ENCODE data around the genes FGF19, CTTN and DEFB108B.

- PRO-cap, result no peak
These were observed 165.9 kb downstream of the MYEOV start for GRCh38 chr11:69459771-69460260.

- PRO-cap, result no peak
These were observed 171.6 kb downstream of the MYEOV start for GRCh38 chr11:69465313-69466153.

DNA sequence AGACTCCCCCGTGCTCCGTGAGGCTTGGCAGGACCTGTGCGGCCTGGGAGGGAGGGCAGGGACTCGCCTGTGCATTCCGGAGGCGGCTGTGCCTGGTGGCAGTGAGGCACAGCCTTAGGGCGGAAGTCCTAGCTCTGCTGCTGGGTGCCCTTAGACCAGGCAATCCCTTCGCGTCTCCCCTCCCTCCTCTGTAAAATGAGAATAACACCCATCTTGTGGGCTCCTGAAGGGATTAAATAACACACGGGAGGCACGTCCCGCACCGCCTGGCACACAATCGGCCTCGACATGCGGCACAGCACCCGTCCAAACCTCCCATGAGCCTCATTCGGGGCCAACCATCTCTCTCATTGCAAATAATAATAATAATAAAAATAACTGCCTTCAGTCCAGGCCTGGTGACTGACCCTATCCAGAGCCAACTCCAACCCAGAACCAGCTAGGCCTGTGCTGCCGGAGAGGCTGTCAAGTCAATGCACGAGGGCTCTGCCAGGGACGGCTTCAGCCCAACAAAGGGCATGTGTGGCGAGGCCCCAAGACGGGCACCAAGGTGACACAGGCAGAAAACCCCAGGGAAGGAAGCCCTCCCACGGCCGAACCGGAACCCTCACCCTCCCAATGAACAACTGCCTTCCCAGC, 8.2 kb downstream of the LTO1 start:
- PRO-cap, result no peak

- PRO-cap, result no peak
These were observed at the start of gene FGF19 for GRCh38 chr11:69703882-69704408. Gene FGF19, minus strand, starts transcription at chr11:69704022.

GRCh38 chr11:69859297-69859821, 40.1 kb upstream of the FGF3 start:
- PRO-cap, result no peak

GRCh38 chr11:69900475-69901064, 81.4 kb upstream of the FGF3 start:
- PRO-cap, result no peak

GRCh38 chr11:69918720-69919243, 99.6 kb upstream of the FGF3 start:
- PRO-cap, result no peak

DNA sequence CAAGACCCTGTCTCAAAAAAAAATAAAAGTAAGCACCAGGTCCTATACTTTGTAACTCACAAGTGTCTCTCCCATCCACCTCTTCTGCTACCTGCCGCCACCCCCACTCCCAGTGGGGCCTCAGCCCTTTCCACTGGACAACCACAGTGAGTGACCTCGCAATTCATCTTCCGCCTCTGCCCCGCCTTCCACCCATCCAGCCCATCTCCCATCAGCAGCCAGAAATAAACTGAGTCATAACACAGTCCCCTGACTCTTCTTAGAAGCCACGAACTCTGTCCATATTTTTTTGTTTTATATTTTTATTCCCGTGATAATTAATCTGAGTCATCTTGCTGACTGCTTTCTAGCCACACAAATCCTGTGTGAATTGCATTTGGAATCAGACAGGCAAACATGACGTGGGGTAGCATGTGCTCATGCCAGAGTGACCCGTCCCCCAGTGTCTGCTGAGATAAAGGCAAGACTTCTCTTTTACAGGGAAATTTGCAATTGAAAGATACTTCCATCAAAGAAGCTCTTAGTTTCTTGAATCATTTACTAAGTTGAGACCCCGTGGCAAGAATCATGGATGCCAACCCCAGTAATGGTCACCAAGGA, 7.0 kb downstream of the FADD start:
- PRO-cap, result no peak

DNA sequence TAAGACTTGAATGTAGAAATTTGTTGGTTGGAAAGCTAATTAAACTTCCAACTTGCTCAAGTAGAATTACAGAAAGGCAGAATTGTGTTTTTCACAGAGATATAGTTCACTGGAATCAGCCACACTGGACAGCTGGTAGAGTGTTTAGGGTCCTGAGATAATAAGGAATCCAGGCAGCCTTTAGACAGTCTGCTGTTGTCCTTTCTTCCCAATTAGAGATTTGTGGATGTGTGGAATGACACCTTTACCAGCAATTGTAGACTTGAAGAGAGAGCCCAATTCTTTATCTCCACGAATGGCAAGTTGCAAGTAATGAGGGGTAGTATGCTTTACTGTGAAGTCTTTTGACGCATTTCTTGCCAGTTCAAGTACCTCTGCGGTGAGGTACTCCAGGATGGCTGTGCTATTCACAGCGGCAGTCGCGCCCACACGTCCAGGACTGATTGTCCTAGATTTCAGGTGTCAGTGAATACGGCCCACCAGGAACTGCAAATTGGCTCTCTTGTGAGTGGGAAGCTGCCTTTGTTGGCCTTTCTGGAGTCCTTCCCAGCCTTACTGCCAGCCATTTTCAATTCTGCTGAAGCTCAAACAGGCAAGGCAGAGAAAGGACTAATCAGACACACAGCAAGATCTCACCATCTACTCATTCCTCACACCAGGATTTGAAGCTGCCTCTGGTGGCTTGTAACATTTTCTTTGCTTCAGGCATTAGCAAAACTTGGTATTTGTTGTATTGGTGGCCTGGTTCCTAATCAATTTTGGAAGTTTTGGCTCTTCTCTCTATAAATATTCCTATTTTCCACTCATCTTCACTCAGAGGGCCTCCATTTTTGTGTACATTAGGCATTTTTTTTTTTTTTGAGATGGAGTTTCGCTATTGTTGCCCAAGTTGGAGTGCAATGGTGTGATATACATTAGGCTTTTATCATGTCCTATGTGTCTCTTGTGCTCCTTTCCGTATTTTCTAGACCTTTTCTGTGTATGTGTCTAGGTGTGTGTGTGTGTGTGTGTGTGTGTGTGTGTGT, 8.6 kb downstream of the PPFIA1 start:
- PRO-cap, result no peak

DNA sequence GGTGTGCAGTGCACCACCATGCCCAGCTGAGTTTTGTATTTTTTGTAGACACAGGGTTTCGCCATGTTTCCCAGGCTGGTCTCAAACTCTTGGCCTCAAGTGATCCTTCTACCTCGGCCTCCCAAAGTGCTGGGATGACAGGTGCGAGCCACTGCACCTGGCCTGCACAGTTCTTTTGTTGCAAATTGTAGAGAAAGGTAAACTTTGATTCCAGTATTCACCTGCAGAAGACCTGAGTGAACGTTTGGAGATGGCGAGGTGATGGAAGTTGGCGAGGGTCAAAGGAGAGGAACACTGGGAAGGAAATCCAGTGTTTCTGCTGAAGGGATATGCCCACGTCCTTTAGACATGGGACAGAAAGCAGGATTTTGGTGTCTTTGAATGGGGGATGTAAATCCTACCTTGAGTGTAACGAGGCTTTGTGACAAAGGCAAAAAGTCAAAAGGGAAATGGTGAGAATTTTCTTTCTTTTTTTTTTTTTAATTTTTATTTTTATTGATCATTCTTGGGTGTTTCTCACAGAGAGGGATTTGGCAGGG, 23.7 kb downstream of the PPFIA1 start:
- PRO-cap, result no peak

DNA sequence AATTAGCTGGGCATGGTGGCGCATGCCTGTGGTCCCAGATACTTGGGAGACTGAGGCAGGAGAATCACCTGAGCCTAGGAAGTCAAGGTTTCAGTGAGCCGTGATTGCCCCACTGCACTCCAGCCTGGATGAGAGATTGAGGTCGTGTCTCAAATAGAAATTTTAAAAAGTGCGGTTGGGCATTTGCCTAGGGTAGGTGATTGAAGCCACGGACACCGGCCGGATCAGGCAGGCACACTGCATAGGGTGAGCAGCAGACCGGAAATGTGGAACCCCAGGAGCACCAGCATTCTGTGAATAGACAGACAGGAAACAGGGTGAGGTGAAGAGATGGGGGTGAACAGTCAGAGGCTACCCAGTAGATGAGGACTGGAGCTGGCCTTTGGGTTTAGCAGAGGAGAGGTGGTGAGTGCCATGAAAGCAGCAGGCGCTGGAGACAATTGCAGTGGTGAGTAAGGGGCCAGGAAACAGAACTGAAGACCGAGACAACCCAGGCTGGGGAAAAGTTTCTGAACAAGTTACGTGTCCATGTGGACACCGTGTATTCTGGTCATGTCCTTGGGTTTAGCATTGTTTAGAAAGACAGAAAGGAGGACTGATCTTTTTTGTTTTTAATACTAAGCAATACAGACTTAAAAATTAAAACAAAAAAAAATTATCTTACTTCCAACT, 43.5 kb downstream of the PPFIA1 start:
- PRO-cap, result no peak

GRCh38 chr11:70326049-70326976, 55.8 kb downstream of the PPFIA1 start:
- PRO-cap, result no peak

DNA sequence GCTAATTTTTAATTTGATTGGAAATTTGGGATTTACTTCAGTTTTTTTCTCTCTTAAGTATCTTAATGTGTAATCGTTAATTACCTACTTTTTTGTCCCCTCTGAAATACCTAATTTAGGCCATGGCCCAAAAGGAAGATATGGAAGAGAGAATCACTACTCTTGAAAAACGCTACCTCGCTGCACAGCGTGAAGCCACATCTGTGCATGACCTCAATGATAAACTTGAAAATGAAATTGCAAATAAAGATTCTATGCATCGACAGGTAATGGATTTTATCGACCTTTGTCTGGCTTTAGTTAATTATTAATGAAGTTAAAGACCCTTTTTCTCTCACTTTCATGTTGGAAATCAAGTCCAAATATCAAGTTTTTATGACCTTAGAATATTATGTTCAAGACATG, 59.6 kb downstream of the PPFIA1 start:
- PRO-cap, result no peak

- PRO-cap, result bidirectional peak, plus-strand start at chr11:70398541, minus-strand start at chr11:70398462
These were observed at the start of gene CTTN for GRCh38 chr11:70397766-70399008. Gene CTTN, plus strand, starts transcription at chr11:70398529.

DNA sequence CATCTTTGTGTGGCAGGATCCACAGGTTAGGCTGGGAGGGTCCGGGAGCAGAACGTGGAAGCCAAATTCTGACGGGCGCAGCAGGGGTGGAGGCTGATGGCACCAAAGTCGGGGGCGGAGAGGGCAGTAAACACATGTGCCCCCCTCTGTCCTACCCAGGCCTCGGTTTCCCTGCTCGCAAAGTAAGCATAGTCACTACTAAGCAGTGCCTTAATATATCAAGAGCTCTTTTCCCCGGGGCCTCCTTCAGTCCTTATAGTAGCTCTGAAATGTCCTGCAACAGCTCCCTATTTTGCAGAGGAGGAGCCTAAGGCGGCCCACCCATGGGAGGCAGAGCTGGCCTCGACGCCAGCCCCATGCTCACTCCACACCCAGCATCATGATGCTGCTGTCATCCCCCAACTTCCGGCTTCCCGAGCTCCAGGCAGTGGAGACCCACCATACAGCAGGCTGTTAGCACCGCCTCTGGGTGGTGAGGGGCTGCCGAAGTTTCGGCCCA, 230.0 kb downstream of the CTTN start:
- PRO-cap, result no peak

GRCh38 chr11:70824599-70825366, 426.5 kb downstream of the CTTN start:
- PRO-cap, result no peak

DNA sequence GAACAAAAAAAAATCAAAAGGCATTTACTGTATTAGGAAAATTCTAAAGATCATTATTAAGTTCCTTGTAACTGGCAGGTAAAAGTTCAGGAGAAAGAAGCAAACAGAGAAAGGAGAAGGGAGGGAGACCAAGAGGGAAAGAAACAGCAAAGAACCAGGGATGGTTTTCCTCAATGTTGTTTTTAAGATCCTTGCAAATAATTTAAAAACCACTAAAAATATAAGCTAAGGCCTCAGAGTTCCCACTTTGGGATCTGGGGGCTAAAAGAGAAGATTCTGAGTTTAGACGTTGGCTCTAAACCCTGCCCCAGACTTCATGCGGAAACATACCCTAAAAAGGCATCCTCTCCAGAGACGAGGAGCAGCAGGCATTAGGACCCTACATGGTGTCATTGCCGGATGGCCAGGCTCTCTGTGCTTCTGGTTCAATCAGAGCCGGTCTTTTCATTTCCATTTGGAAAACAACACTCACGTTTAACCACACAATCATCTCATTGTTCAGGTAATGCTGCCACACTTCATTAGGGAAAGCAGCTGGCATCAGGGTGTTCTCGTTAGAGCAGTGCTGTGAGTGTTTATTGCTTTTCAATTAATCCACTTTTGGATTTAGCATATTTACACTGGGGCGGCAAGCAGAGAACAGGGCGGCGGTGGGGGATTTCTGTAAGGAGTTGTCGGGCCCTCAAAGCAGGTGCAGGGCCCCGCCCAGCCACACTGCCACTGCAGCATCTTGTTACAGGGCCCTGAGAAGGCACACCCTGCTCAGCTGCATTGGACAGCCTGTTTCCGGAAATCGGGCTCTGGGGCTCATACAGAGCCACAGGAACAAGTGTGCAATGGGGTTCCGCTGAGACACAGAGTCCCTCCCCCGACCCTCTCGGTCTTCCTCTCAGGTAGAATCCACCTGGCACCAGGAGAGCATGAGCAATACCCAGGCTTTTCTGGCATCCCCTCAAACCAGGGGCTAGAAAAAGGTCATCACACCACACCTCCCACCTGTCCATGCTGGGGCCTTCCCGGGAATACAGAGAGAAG, 338.6 kb downstream of the SHANK2 start:
- PRO-cap, result no peak

DNA sequence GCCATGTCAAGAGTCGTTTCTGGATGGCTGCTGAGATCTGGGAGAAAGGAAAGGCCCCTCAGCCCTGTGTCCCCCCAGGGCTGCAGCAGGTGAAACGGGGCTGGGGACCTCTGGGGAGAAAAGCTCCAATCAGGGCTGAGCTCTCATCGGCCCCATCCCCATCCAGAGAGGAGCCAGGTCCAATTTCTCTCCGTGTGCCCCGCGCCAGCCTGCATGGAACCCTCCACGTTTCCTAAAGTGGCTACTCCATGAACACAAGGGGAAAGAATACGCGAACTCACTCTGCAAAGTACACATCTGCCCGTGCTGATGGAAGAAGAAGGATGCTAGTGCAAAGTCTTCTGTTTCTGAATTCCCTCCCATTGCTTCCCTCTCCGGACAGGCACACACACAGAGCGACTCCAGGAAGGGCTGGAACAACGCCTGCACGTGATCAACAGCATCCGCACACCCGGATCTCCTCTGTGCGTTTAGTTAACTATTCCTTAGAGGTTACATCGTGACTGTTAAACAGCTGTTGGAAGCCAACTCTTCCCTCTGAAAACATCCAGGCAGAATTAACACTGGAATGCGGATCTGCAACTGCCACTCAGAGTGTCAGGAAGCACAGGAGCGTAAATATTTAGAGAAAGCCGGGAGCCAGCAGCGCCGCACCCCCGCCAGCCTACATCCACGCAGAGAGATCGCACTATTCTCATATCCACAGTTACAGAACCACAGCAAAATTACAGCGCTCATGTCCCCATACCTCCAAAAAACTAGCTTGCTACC, 46.4 kb downstream of the SHANK2 start:
- PRO-cap, result no peak

DNA sequence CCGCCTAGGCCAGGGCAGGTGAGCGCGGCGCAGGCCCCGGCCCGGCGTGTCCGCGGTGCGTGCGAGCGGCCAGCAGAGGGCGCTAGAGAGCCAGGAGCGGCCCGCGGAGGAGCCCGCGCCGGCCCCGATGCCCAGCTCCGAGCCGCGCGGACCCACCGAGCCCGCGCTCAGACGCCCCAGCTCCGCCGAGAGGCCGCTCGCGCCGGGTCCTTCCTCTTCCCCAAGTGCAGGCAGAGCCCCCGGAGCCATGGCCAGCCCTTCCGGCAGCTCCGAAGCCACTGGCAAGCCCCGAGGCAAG, 56.6 kb upstream of the KRTAP5-11 start:
- PRO-cap, result no peak

GRCh38 chr11:71832983-71833312, at the start of gene DEFB108B:
Gene DEFB108B, plus strand, starts transcription at chr11:71833200.
- PRO-cap, result no peak

Data from sciatic nerve (tissue), 1 donor.